Frontal cortex (tissue), 2 donors: ENCODE data around the gene OLFML2A.

DNA sequence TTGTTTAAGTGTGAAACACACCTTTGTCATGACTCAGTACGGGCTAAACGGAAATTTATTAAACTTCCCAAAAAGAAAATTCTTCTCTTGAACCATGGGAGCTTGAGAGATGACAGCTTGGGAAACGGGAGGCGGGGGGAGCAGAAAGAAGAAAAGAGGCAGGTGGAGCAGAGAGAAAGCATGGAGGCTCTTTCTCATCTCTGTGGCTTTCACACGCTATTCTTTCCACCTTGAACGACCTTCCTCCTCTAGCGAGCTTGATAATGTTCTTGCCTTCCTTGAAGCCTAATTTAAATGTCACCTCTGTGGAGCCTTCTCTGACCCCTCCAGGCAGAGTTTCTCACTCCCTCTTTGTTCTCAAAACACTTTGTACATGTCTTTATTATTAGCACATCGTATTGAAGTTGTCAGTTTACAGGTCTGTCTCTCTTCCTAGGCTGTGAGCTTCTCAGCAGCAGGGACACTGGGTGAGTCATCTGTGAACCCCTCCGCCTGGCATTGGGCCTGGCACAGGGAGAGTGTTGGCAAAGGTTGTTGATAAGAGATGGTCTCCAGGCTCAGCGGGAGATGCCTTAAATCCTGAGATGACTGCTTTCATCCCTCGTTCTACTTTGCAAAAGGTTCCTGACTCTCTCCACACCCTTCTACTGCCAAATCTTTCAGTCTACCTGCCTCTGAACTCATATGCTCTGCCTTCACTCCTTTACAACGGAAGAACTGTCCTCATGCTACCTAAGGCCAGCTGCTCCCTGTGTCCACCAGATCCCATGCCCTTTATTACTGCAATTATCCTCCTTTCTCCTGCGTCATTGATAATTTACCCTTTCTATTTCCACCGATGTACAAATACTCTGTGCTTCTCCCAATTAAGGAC, 14.1 kb upstream of the STRBP start:
- RAMPAGE, long total RNA: no peak

DNA sequence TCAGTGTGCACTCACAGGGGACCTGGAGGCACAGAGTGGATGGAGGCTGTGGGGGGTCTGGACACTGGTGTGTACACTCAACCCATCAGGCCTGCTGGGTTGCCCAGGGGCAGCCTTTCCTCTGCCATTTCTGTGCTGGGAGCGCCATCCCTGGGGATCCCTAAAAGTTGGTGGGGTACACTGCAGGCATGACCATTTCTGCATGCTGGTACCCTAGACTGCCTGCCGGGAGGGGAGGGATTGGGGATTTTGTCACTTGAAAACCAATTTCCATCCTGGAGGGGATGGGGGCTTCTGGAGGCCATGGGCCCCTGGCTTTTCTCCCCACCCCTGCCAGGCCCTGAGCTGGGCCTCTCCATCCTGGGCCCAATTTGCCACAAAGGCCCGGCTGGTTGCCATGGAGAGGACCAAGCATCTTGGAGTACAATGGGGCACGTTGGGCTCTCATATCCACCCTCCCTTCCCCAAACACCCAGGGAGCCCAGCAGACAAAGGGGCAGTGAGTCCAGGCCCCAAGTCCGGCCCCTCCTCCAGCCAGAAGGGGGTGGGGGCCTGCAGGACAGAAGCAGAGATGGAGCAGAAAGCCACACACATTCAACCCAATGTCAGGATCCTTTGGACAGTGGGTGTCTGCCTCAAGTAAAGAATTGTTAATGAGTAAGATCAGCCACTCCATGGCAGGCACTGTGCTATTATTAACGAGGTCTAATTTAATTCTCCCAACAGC, 2.1 kb downstream of the CRB2 start:
- RAMPAGE, long total RNA: no peak

DNA sequence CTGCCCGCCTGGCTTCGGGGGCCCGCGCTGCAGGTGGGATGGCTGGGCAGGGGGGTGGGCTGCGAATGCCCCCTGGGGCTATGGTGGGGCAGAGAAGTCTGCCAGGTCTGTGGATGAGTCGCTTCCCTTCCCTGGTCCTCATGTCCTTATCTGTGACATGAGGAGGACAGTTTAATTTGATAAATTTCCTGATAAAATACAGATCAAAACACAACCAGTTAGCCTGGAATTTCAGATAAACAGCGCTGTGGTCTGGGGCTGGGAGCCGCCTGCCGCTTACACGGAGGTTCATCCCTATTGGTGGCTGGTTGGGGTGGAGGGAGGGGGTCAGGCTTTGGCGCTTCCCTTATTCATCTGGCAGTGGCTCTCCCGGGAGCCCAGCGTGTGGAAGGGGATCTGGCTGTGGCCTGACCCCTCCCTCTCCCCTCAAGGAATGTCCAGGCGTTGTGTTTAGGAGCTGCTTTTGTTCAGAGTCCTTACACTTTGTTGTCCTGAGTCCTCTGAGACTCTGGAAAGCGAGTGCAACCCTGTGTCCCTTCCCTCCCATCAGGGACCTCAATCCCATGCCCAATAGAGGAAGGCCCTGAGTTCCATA, 18.0 kb downstream of the CRB2 start:
- RAMPAGE, long total RNA: no peak

GRCh38 chr9:123425365-123425780, 69.4 kb downstream of the CRB2 start:
- RAMPAGE, long total RNA: no peak

DNA sequence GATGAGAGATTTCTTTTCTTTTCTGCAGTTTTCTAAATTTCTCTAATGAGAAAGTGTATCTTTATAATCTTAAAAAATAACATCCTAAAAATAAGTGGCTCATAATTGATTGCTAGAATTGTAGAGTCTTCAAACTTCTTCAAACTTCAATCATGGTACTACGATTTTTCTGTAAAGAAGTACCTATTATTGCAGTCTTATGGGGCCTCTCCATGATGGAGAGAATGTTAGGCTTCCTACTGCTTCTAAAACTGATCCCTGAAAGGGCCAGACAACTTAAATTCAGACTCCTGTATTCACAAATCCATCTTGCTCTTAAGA, 181.7 kb downstream of the DENND1A start:
- RAMPAGE, long total RNA: no peak

DNA sequence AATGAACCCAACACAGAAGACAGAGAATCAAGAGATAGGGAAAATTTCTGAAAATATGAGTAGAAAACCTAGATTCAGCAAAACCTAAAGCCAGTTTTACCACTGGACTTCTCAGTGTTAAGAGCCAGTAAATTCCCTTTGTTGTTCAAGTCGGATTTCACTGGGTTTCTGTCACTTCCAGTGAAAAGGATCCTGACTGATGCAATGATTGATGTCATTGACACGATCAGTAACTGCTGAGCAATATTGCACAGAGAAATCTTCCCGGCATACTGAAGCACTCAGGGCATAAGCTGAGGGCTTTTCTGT, 62.0 kb downstream of the DENND1A start:
- RAMPAGE, long total RNA: no peak

GRCh38 chr9:123923627-123924089, 6.3 kb downstream of the DENND1A start:
- RAMPAGE, long total RNA: no peak

- RAMPAGE, long total RNA: no peak
Measured at GRCh38 chr9:124218643-124219155, 39.0 kb upstream of the NEK6 start.

DNA sequence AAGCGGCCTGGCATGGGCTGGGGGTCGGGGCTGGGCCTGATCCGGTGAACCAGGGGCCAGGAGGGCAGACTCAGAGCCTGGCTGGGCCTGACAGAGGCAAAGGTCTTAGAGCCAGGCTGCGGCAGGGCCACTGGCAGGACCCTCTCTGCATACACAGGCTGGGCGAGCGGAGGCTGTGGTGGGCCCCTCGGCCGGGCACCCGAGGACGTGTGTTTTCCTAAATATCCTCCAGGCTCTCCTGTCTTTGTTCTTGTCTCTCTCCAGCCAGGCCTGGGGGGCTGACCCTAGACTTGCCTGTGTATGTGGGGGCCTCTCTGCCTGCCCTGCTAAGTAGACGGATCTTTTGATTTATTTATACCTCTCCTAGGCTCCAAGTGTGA, 931 bp downstream of the NEK6 start:
- RAMPAGE, long total RNA: no peak

DNA sequence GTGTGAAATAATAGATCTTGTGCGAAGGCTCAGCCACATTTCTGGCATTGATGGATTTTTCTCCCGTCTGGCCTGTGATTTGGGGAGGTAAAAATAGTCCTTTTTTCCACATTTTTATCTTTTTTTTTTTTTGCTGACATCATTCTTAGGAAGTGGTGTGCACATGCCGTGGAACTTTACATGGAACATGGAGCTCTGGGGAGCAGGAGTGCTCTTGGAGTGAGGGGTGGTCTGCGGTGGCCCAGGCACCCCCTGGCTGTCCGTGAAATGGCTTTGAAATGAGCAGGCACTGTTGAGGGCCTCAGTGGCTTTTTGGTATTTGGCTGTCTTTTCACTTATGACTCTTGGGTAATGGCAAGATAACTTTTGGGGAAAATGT, 4.1 kb downstream of the NEK6 start:
- RAMPAGE, long total RNA: no peak

- RAMPAGE, long total RNA: no peak
Measured at GRCh38 chr9:124285759-124286983, 28.4 kb downstream of the NEK6 start.

- RAMPAGE, long total RNA: no peak
Measured at GRCh38 chr9:124290060-124290603, 32.4 kb downstream of the NEK6 start.

DNA sequence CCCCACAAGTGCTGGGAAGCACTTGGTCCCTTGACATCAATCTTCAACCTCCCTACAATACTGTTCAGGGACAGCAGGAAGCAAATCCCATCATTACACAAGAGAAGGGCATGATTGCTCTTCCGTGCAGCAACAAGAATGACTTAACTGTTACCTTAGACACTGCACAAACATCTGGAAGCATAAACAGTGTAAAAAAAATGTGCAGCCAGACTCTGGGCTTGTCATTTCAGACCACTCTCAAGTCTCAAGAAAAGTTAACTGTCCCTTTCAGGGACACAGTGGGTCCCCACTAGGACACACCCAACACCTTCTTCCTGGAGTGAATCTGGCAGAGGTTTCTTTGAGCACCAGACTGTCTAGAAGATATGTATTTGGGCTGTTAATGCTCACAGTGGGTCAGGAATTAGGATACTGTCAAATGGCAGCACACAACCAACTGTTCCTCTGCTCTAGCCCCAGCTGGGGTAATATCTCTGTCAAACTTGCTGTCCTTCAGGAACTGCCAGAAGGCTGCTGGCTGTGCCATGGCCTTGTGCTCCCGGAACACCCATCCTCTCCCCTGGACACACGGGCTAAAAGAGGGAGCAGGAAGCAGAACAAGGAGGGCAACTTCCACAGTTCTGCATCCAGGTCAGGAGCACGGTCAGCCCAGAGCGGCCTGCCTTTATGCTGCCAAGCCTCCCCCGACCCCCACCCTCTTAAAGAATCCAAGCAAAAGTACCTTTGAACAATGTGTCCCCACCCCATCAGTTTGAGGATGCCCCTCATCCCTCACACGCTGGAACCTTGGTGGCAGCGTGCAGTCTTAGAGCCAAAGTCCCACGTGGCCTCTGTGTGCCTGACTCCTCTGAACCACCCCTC, 61.0 kb downstream of the PSMB7 start:
- RAMPAGE, long total RNA: no peak

GRCh38 chr9:124384271-124385030, 30.8 kb downstream of the PSMB7 start:
- RAMPAGE, long total RNA: no peak

GRCh38 chr9:124594428-124595049, 87.3 kb upstream of the NR5A1 start:
- RAMPAGE, long total RNA: no peak

DNA sequence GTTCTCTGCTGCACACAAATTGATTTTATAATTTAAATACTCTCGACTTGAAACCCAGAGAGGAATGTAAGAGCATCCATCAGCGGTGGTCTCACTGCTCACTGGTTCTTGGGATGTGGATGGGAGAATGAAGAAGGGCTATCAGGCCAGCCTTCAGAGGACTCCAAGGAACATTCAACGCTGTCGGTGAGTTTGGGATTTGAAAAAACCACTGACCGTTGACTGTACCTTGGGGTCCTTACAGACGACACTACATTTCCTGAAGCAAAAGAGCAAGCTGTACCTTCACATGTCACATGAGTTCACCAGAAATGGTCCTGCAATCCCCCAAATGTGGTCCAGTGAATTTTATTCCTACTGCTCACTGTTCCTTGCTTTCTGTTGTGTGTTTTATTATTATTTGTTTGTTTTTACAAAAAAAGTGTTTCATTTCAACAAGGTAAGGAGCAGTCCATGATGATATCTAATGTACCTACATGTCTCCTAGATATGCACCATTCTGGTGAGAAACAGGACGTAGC, 78.7 kb downstream of the NR6A1 start:
- RAMPAGE, long total RNA: no peak

- RAMPAGE, long total RNA: no peak
Measured at GRCh38 chr9:124720832-124721719, 50.0 kb downstream of the NR6A1 start.

DNA sequence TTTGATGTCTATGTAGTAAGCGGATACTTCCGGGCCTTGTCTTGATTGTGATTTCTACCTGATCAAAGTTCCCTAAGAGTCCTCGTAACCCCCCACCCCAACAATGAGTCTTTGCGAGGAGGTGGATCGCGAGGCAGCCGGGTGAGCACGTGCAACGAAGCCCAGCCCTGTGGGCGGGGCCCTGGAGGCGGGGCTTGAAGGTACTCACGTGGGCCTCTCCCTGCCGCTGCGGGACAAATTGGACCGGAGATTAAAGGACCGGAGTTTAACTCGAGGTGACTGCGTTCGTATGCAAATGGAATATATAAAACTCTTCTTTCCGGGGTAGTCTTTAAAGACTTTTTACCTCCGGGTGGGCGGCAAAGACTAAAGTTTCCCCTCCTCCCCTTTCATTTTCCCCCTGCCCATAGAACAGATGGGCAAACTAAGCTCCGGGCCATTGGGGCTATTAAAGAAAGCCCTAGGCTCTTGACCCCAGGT, 428 bp upstream of the NR6A1 start:
- RAMPAGE, long total RNA: no peak

GRCh38 chr9:124776825-124777612, at the start of gene OLFML2A:
Gene OLFML2A (plus strand): TSS chr9:124777133.
- RAMPAGE, long total RNA: no peak

DNA sequence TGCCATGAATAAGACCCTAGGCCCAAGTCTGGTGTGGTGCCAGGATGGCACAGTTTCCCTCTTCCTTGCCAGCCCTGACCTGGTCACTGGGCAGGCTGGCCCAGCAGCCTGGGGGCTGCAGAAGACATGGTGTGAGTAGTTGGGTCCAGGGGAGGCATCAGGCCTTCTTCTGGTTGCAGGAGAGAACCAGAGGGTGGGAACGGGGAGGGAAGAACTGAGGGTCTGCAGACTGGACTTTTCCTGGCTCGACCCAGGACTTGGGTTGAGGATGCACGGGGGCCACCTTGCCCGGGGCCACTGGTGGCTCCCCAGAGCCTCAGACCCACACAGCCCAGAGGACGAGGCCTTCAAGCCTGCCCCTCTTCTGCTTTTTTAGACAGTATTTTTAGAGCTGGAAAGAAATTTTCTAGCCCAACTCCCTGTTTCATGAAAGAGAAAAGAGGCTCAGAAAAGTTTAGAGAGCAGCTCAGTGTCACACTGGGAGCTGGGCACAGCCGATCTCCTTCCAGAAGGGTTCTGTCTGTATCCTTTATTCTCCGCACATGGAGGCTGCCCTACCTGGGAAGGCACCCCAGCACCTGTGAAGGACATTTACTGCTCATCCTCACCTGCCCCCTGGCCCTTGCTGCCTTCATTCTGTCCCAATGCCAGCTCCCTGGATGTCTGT, 34.6 kb downstream of the OLFML2A start:
- RAMPAGE, long total RNA: no peak